ENCODE measurements around the gene SYNM.

DNA sequence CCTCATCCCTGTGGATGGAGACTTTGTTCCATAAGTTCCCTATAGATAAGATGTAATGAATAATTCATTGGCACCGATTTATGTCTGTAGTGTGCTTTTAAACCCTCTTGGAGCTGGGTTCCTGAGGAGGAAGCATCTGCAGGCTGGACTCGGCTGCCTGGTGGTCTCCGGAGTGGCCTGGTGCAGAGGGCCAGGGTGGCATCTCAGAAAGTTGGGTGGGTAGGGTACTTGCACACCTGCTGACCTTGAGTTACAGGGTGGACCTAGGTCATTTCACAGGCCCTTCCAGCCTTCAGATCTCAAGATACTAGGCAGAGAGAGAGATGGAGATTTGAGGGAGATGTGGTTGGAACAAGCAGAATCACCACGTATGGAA is 12.4 kb downstream of the IGF1R start:
- PRO-cap: no peak

DNA sequence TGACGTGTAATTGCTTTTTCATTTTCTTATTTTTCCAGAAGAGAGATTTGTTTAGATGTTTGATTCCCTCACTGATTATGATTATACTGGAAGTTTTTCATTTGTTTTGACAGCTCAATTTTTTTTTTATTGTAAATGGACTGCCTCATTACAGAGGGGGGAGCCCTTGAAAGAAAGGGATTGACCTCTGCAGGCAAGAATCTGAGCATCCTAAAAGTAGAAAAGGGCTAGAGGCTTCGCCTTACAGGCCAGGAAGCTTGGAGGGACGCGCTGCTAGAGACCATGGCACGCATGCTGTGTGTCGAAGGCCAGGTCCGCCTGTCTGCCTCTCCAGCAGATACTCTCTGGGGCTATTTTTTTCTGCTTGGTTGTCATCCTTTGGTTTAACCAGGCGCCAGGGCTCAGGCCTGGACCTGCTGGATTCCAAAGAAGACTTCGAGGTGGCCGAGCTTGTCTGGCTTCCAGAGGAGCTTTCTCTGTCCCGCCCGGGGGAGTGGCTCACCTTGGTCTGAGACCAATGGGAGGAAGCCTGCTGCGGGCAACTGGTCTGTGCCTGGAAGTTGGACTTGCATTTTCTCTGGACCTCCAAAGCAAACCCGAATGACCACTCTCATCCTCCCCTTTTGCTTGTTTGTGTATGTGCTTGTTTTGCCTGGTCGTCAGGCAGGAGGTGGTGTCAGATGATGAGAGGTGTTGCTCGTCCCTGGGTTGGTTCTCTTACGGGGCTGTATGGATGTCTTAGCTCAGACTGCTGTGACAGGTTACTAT is 19.1 kb downstream of the IGF1R start:
- PRO-cap: no peak

DNA sequence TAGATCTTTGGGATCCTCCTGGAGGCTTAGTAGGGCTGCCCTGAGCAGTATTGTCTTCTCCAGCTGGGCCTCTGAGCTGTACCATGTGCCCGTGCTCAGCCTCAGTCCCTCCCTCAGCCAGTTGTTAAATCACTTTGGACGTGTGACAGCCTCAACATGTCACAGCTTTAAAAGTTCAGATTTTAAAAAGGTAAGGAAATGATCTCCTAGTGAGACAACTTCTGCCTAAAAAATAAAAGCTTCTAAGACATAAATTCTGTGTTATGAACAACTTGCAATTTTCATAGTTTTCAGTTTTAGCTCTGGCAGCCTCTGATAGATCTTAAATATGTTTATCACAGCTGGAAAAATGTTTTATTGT is 35.6 kb downstream of the IGF1R start:
- PRO-cap: no peak

DNA sequence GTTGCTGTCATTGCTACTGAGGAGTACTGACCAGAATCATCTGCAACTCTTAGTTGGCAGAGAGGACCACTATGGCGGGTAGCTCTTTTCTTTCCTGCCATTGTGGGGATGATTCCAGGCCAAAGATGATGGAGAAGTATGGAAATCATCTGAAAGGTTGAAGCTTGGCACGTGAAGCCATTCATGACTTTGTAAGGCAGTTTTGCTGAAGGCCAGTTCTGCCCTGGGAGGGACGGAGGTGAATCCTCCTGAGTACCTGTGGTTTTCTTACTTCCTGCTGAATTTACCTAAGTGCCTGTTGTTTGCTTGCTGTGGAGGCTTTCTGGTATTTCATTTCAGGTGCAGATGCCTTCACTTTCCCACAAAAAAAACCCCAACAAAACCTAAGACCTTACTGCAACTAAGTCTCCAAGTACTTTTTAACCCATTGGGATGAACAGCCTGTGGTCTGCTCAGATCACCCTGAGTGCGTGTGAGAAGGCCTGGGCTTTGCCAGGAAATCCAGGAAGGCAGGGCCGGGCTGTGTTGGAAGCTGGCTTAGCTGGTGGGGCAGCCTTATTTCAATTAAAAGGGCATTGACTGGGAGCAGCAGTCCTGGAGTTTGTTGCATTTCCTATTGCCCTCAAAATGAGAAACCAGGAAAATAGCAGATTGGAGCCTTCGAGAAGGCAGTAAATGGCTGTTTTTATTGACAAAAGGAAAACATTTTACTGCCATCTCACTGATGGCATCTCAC is 65.2 kb downstream of the IGF1R start:
- PRO-cap: no peak

GRCh38 chr15:98723113-98723783 is 74.9 kb downstream of the IGF1R start:
- PRO-cap: no peak

DNA sequence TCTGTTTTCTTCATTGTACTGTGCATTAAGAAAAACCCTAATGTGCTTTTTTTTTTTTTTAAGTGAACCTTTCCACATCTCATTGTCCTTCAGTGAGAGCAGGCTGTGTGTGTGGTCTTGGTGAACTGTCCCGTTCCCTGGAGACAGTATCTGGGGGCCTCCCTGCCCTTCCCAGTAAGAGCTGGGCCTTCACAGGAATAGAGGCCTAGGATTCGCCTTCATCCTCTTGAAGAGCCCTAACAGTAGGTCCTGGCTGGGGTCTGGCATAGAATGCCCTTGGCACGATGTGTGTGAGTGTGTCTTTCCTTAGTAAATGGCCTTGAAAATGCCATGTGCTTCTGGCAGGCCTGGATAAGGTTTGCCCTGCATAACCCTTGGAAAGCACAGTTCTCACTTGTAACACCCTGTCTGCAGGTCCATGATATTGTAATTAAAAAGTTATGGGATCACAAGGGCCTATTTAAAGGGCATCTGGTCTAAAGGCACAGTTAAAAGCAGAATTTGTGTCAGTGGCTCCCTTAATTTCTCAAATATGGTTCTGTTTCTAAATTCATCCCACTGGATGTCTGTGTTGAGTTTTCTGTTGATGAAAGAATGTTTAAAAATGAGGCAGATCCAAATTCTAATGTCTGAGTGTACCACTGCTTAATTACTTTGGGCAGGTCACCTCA is 81.3 kb downstream of the IGF1R start:
- PRO-cap: no peak

- PRO-cap: no peak
Observed at GRCh38 chr15:98743726-98744831, 95.7 kb downstream of the IGF1R start.

DNA sequence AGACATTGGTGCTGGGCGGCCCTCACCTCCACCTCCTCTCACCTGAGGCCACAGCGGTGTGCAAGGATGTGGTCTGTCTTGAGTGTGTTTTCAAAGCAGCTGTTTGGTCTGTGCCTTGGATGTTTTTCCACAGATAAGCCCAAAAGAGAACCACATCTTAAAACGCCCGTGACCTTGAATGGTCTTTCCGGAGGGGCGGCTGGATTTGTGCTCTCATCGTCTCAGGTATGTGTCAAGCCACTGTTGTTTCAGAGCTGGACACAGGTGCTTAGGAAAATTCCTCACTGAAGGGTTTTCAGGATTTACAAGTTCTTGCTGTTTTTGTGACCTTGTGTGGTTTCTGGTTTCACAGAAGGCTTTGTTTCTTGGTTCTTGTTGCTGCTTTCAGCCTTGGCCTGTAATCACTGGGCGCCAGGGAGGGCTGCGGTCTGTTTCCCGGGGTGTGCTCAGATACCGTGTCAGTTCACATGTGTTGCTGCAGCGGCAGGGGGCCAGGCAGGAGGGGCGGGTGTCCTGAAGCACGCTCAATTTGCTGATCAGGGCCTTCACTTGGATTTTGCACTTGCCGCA is 128.4 kb downstream of the IGF1R start:
- PRO-cap: no peak

GRCh38 chr15:98877990-98878479 is 129.6 kb downstream of the PGPEP1L start:
- PRO-cap: no peak

DNA sequence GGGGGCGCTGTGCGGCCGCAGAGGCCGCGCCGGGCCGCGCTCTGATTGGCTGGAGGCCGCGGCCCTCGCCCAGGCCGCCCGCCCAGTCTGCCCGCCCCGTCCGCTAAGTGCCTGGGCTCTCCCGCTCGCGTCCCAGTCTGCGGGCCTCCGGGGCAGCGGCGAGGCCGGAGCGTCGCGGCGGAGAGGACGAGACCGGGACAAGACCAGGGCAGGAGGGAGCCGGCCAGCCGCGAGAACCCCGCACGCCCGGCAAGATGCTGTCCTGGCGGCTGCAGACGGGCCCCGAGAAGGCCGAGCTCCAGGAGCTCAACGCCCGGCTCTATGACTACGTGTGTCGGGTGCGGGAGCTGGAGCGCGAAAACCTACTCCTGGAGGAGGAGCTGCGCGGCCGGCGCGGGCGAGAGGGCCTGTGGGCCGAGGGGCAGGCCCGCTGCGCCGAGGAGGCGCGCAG is at the start of gene SYNM:
TSS of gene SYNM (plus strand) at position 135 of the 451 bp plus-strand sequence.
- PRO-cap: bidirectional peak, plus-strand start at position 135 of the sequence, minus-strand start outside the sequence

DNA sequence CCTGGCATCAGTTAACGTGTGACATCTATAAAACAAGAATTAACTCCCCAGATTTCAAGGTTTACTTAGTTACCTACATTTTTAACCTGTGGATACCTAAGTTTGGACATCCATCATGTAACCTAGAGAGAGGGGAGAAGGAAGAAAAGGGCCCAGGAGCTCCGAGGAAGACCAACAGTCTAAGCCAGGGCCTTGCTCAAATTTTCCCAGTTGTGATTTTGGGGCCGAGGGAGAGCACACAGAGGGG is 22.8 kb downstream of the SYNM start:
- PRO-cap: no peak

DNA sequence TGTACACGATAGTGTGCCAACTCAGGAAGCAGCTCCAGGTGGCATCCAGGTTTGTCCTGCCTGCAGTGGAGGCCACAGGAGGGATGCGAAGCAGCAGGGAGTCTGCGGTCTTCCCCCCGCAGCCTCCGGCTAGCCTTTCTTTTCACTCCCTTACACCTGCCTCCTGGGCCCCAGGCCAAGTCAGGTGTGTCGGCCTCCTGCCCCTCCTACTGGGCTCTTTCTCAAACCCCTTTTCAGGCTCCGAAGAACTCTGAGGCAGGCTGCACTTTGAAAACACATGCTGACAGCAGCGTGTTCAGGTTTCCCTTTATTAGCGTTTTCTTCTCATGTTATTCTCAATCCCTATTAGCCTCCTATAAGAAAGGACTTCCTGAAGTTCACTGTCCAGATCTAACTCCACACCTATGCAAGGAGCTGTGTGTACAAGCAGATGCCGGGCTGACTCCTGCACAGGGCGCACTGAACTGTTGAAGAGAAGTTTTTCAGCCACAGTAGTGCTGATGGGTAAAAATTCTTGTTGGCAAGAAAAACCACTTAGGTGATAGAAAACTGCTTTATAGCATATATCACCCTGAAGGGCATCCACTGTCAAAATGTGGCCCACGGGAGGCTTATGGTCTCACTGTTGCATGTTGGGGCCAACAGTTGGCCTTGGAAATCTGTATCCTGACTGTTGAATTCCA is 32.5 kb downstream of the SYNM start:
- PRO-cap: no peak

- PRO-cap: no peak
Observed at GRCh38 chr15:99155911-99156387, 51.1 kb downstream of the SYNM start.

- PRO-cap: bidirectional peak, plus-strand start at chr15:99486622, minus-strand start at chr15:99486554
Observed at GRCh38 chr15:99486045-99486911, 79.5 kb upstream of the MEF2A start.

DNA sequence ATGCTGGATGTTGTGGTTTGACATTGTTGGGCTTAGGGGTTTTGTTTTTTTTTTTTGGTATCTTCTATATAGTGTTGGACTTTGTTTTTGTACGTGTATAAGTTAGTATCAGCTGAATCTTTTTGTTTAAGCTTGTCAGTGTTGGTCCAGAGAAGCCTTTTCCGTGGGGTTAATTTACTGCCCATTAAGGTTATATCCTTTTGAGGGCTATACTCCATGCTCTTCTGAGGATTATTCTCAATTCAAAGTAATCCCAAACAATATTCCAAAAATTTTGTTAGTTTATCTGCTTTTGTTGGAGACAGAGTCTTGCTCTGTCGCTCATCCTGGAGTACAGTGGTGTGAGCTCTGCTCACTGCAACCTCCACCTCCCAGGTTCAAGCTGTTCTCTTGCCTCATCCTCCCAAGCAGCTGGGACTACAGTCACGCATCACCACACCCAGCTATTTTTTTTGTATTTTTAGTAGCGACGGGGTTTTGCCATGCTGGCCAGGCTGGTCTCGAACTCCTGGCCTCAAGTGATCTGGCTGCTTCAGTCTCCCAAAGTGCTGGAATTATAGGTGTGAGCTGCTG is 39.0 kb downstream of the MEF2A start:
- PRO-cap: no peak

DNA sequence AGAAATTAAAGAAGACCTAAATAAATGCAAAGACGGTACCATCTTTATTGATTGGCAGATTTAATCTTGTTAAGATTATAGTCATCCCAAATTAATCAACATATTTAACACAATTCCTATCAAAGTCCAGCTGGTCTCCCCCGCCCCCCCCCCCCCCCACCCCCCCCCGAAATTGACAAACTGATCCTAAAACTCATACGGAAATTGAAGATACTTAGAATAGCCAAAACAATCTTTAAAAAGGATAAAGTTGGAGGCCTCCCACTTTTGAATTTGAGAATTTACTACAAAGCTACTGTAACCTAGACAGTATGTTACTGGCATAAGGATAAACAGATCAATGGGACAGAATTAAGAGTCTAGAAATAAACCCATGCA is 44.5 kb downstream of the MEF2A start:
- PRO-cap: no peak

- PRO-cap: no peak
Observed at GRCh38 chr15:100168063-100168599, 173.6 kb downstream of the ADAMTS17 start.

GRCh38 chr15:100202284-100202637 is 139.5 kb downstream of the ADAMTS17 start:
- PRO-cap: no peak

GRCh38 chr15:100216018-100216790 is 125.6 kb downstream of the ADAMTS17 start:
- PRO-cap: no peak

DNA sequence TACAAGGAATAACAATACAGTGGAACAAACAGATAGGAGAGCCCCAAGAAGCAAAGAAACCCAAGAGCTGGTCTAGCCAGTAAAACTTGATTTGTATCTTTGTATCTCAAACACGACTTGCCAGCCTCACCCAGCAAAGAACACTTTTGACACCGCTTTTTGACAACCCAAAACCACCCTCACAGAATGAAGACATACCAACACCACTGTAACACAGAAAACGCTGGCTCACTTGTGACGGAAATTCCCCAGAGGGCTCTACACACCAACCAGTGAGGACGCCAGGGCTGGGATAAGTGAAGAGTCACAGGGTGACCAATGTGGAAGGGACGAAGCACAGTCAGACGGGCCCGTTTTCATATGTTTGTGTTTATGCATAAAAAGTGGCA is 94.5 kb downstream of the ADAMTS17 start:
- PRO-cap: no peak